LNCaP clone FGC (cell line): Measurements from ENCODE around the genes THBS4 and SSBP2.

DNA sequence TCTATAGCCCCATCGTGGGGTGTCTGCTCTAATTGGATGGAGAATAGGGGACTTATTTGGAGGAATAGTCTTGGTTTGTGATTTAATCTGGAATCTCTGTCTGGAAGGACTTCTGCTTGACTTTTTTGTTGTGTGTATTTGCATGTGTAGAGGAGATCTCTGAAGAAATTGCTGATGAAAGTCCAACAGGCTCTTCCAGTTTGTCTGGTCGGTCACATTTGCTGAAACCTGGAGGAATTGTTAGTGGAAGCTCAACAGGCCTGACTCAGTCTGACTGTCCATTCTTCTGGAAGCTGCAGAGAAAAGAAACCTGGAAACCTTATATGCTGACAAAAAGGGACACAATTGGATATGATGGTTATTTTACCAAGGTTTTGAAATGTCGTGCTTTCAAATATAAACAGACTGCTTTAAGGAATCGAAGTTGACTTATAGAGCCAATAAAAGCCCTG lies 33.4 kb upstream of the TENT2 start:
- RRBS, 2 experiments = no CpG with 5 or more reads among the region's 4 CpGs

- RRBS, 2 experiments = no CpG with 5 or more reads among the region's 10 CpGs
Observed at GRCh38 chr5:79663272-79663981, 26.2 kb upstream of the CMYA5 start.

- RRBS, 2 experiments = no CpG with 5 or more reads among the region's 1 CpG
Observed at GRCh38 chr5:79695638-79695959, 6.0 kb downstream of the CMYA5 start.

- RRBS, 2 experiments = no CpG with 5 or more reads among the region's 3 CpGs
Observed at GRCh38 chr5:79697144-79697794, 7.6 kb downstream of the CMYA5 start.

DNA sequence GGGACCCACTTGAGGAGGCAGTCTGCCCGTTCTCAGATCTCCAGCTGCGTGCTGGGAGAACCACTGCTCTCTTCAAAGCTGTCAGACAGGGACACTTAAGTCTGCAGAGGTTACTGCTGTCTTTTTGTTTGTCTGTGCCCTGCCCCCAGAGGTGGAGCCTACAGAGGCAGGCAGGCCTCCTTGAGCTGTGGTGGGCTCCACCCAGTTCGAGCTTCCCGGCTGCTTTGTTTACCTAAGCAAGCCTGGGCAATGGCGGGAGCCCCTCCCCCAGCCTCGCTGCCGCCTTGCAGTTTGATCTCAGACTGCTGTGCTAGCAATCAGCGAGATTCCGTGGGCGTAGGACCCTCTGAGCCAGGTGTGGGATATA lies 94.6 kb downstream of the CMYA5 start:
- RRBS, 2 experiments = no CpG with 5 or more reads among the region's 10 CpGs

- RRBS, 2 experiments = 71 to 83% methylated on average over 28 of the region's 71 CpGs
Observed at GRCh38 chr5:80035085-80035794, at the start of gene THBS4. Gene THBS4, plus strand, starts transcription at chr5:80035348.

DNA sequence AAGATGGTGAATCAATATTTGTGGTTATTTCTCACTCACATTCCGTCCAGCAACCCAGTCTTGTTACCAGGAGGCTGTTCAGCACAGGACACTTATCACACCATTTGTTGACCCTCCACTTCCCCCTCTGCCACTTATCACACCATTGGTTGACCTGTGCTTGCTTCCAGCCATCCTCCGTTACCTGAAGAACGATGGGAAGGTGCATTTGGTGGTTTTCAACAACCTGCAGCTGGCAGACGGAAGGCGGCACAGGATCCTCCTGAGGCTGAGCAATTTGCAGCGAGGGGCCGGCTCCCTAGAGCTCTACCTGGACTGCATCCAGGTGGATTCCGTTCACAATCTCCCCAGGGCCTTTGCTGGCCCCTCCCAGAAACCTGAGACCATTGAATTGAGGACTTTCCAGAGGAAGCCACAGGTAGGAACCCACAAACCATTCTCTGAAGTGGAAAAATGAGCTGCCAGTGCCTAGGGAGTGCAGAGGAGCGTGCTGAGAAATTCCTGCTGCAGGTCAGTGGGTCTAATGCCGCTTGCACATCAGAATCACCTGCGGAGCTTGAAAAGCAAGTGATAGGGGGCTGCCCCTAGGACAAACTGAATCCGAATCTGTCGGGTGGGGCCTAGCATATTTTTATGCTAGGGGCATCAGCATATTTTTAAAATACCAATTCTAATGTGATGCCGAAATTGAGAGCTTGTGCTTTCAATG lies 20.6 kb downstream of the THBS4 start:
- RRBS, 2 experiments = no CpG with 5 or more reads among the region's 14 CpGs

DNA sequence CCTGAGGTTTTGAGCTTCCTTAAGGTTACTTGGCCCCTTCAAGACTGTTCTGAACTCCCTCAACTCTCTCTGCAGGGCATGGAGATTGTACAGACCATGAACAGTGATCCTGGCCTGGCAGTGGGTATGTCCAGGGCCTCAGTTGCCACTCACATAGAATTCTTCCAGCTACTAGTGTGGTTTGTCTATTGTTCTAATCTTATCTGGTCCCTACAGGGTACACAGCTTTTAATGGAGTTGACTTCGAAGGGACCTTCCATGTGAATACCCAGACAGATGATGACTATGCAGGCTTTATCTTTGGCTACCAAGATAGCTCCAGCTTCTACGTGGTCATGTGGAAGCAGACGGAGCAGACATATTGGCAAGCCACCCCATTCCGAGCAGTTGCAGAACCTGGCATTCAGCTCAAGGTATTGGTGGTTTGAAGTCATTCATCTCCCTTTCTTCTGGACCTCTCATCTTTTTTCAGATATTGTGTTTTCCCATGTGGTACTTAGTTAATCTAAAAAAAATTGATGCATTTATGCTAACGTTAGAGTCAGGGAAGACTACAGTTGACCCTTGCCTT lies 43.8 kb downstream of the THBS4 start:
- RRBS, 2 experiments = no CpG with 5 or more reads among the region's 5 CpGs

GRCh38 chr5:80149925-80150449 lies 105.9 kb downstream of the SERINC5 start:
- RRBS, 2 experiments = no CpG with 5 or more reads among the region's 7 CpGs

DNA sequence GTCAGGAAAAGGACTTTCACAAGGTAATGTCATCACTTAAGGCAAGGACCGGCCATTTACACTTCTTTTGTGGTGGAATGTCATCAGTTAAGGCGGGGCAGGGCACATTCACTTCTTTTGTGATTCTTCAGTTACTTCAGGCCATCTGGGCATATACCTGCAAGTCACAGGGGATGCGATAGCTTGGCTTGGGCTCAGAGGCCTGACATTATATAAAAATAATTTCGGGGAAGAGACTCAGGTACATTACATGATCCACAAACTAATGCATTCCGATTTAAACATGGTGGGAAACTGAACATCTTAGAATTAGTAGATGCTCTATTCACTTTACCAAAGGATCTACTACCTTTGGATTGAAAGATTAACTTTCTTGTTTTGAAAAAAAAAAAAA lies 70.1 kb downstream of the SERINC5 start:
- RRBS, 2 experiments = no CpG with 5 or more reads among the region's 5 CpGs

DNA sequence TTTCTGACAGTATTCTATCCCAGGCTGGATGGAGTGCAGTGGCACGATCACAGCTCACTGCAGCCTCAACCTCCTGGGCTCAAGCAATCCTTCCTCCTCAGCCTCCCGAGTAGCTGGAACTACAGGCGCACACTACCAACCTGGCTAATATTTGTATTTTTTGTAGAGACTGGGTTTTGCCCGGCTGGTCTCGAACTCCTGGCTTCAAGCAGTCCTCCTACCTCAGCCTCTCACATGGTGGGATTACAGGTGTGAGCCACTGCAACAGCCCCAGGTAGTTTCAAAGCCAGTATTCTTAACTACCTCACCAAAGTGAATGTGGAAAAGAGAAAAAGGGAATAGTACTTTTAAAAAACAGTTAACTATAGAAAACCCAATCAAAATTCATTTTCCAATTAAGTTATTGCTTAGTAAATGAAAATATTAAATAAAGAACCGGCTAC lies 25.0 kb downstream of the SERINC5 start:
- RRBS, 2 experiments = no CpG with 5 or more reads among the region's 6 CpGs

DNA sequence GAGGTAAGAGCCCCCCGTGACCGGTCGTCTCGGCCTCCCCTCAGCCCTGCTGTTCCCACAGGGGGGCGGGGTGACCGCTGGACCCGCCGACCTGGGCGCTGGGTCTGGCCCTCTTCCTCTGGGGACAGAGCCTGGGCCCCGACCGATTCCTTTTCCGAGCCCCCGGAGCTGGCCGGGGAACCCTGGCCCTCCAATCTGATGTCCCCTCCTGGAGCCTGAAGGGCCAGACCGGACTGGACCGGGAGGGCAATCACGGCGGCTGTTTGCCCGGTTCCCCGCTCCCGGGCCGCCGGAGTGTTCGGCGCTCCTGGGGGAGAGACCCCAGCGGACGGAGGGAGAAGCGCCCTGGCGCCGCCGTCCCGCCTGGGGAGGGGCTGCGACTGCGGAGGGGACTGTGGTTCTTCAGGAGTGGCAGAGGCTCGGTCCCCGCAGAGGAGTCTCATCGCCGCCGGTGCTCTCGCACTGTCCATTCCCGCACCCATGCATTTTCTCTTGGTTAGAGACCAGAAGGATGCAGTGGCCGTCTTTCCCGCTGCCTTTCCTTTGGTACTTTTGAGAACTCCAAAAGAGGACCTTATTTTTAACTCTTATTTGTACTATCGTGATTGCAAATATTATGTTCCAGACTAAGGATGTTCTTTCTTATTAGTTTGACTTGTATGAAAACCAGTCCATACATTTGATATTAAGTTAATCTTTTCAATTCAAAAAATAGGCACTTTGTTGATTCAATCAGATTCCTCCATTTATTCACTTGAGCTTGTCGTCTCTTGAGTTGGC lies 477 bp downstream of the ZFYVE16 start:
- RRBS, 2 experiments = 1 to 4% methylated on average over 4 of the region's 45 CpGs

GRCh38 chr5:81114513-81114763 lies 118.7 kb upstream of the CKMT2 start:
- RRBS, 2 experiments = no CpG with 5 or more reads among the region's 1 CpG

- RRBS, 2 experiments = no CpG with 5 or more reads among the region's 6 CpGs
Observed at GRCh38 chr5:81237156-81237451, 4.0 kb downstream of the CKMT2 start.

DNA sequence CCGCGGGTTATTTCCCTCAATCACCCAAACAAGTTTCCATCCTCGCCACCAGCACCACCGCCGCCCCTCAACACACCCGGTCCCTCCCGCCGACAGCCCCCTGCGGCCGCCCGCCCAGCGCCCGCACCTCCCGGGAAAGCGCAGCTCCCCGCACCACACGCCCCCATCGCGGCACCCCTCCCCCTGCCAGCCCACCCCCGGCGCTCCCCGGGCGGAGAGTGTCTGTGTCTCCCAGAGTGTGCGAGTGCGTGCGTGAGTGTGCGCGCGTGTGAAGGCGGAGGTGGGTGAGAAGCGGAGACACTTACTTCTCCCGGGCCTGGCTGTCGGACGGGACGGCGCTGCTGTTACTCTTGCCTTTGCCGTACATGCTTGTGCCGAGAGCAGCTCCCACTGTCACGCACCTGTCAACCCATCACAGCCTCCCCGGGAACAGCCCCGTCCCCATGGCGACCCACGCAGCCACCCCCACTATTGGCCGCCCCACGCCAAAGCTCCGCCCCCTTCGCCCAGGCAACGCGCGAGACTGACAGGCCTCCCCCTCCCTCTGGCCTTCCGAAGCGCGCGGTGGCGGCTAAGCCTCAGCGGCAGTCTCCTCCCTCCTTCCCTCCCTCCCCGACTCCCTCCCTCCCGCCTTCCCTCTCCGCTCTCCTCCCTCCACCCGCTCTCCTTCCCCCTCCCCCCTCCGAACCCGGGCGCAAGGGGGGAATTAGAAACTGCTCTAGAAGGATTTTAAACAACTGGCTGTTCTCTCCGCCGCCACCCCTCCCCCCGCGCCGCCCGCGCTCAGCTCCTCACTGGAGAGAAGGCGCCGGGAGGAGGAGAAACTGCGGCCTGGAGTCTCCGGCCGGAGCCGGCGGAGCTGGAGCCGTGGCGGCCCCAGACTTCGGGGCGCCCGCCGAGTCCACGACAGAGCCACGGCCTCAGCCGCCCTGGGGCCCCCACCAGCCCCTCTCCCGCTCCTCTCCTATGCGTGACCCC lies at the start of gene SSBP2:
SSBP2 (minus strand) TSS at position 422 of the 978 bp plus-strand sequence.
- RRBS, 2 experiments = 1% methylated on average over 29 to 33 of the region's 88 CpGs

DNA sequence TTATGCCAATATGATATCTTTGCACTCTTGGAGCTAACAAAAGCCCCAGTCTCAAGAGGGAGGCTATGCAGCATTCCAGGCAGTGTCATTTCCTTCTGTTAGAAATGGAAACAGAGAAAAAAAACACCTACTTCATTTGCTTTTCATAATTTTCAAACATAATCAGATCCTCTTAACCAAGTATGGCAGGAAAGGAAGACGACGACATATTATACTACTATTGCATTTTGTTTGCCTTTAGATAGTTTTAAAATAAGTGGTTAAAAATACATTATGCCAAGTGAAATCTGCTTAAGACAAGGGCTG lies 5.3 kb upstream of the SSBP2 start:
- RRBS, 2 experiments = no CpG with 5 or more reads among the region's 2 CpGs

DNA sequence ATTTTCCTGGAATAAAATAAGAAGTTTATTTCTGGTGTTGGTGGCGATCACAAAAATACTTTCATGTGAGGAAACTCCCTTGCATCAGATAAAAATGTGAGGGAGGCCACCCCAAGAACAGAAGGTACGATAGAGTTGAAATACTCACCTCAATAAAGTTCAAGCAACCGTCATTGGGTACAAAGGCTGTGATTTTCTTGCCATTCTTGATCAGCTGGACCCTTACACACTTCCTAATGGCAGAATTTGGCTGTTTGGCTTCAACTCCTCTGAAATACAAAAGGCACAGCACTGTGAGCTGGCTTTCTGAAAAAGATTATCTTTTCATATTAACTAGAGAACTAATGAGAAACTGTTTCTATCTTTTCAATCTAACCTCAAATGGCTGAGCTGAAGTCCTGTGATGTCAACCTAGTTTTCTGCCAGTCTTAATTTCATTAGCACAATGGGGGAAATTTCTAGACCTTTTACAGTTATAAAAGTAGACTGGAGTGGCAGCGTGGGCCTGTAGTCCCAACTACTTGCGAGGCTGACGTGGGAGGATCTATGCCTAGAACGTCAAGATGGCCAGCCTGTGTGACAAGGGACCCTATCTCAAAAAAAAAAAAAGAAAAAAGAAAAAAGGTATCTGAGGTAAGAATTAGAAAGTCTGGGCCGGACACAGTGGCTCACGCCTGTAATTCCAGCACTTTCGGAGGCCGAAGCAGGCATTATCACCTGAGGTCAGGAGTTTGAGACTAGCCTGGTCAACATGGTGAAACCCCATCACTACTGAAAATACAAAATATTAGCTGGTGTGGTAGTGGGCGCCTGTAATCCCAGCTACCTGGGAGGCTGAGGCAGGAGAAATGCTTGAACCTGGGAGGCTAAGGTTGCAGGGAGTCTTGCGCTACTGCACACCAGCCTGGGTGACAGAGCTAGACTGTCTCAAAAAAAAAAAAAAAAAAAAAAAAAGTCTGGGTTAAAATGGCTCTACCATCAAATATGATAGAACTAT lies 1.6 kb downstream of the RPS23 start:
- RRBS, 2 experiments = no CpG with 5 or more reads among the region's 13 CpGs